Metastatic Pancreatic Carcinoma in the Ovary (tissue), 1 donor: ENCODE data around the gene MRPL42.

GRCh38 chr12:92434723-92435030 lies 268.1 kb upstream of the PLEKHG7 start:
- PRO-cap, result no peak

DNA sequence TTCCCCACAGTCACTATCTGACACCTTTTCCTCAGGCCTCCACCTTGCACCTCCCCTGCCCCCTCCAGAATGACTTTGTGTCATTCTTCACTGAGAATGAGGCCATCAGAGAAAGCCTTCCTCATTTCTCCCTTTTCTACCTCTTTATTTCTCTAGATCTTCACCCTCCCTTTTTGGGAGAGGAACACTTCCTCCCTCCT lies 150.7 kb upstream of the PLEKHG7 start:
- PRO-cap, result no peak

- PRO-cap, result no peak
Observed at GRCh38 chr12:92820410-92820788, 108.7 kb downstream of the EEA1 start.

DNA sequence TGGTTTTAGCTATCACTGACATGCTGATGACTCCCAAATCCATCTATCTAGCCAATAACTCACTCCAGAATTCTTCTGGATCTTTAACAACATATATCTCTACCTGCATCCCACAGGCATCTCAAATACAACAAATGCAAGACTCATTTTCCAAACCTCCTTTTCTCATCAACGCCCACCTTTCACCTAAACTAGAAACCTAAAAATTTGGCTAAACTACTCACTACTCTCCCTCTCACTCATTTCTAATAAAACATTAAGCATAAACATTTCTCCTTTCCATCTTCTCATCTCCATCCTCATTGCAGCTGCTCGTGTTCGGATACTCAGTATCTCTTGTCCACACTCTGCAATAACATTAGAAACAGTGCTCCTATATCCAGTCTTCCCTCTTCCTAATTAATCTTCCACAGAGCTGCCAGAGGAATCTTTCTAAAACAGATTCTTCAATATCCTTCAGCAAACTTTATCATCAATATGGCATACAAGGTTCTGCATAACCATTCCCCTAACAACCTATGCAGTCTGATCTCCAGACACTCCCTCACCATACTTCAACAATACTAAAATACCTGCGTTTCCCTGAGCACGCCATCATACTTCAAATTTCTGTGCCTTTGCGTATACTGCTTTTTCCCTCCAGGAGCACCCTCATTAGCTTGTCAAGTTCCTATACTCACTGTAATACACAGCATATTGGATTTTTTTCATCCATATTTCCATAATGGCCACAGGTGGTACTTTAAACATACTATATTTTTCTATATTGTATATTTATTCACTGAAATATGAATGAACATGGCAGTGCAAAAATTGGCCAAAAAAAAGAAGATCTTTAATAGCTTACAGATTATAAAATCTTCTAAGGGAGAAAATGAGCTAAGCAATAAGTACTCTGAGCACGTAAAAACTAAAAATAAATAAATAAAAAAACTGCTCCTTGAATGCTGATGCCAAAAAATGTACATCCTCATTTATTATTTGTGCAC lies 62.2 kb downstream of the EEA1 start:
- PRO-cap, result no peak

DNA sequence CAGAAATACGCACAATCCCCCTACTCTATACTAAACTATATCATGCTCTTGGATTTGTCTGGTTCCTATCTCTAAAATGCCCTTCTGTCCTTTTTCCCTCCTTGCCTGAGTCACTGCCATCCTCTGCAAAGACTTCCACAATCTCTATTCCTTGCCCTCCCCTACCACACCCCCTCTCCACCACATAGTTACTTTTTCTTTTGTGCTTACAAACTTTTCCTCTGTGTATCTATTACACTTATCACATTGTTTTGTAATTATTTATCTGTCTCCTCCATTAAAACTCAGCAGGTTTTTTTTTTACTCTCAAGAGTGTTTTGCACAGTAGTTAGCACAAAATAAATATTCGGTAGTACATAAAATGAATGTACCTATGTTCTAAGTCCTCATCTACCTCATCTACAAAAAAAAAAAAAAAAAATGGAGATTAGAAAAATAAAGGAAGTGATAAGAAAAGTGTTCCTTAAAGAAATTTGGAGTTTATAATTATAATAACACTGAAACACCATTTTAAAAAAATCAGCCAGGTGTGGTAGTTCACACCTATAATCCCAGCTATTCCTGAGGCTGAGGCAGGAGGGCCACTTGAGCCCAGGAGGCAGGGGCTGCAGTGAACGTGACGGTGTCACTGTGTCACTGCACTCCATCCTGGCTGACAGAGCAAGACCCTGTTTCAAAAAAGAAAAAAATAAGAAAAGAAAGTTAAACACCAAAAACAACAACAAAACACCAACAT lies 5.5 kb downstream of the EEA1 start:
- PRO-cap, result no peak

DNA sequence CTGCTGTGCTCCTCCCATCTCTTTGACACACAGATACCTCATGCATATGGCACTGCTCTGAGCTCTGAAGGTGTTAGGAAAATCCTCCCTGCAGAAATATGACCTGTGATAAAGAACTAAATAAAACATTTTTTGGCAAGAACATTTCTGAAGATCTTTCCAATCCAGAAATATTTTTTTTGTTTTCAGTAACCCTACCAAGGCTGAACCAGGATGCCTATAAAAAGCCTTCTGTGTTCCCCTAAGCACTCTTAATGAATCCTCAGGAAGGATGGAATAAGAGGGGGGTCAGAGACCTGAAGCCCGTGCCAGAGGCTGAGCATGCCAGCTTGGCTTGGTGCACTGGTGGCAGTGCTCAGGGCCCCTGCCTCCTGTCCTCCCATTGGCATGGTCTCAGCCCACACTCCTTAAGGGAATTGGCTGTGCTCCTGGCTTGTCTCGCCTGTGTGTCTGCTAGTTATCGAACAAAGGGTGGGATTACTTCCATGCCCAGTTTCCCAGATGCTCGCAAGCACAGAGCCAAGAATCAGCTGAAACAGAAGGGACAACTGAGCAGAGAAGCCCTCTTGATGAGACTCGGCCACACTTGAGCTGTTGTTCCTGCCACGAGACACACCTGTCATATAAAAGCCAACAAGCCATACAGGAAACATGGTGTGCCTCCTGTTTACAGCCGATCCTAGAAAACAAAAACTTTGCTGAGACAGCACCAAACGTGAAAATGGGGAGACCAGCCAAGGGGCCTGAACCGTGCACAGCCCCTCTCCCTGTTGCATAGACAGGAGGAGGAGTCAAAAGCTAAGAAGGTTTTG lies 132.7 kb upstream of the EEA1 start:
- PRO-cap, result no peak

DNA sequence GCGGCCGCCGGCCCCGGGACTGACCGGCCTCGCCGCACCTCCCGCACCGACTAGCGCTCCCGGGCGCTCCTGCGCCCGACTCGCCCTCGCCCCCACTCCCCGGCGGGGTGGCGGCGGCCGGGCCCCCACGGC lies 291 bp downstream of the NUDT4 start:
- PRO-cap, result no peak

DNA sequence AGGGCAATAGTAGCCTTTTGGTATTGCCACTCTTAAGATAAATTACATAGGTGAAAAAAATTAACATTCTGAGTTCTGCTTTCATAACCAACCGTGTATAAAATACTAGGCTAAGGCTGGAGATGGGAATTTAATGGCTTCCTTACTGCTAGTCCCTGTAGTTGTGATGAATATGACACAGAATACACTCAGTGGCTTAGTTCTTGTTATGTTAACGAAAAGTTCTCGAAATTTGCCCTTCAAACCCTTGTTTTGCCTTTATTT lies 1.5 kb downstream of the NUDT4 start:
- PRO-cap, result unidirectional peak, minus-strand start at position 168 of the sequence

- PRO-cap, result no peak
Observed at GRCh38 chr12:93398699-93399184, 21.0 kb downstream of the NUDT4 start.

- PRO-cap, result no peak
Observed at GRCh38 chr12:93408886-93409875, 31.5 kb downstream of the NUDT4 start.

DNA sequence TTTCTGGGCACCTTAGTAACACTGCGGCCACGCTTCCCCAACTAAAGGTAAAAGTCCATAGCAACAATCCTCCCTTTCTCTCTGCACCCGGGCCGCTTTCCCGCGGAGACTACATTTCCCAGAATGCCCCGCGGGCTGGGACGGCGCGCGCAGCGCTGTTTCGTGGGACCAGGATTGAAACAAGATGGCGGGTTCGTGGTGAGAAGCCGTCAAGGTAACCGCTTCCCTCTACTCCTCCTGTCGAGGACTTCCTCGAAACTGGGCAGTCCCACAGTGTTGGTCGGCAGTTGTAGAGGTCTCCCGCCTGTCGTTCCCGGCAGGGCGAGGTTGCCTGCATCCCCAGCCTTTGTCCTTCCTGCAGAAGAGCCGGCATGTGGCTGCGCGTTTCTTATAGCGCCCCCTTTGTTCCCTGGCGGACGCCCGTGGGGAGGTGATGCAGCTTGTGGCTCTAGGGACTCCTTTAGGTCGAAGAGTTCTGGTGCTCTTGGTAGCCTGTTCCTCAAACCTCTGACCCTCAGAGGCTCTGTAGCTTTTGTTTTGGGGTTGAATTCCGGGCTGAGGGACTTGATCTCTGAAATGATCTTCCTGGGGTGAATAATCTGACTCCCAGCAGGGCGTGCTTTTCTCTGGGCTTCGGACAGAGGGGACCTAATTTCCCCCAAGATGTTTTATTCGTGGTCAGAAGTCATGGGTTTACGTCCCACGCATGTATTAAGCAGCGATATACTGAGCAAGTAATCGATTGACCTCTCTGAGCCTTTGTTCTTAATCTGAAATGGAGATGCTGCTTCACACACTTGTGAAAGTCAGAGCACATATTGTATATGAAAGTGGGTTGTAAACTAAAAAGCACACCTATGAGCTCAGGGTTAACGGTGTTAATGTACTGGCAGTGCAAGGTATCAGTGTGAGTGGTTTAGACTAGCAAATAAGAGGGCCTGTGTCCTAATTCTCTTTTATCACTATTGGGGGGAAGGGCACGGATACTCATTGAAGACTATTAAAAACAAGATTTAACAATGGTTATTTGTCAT lies at the start of gene MRPL42:
MRPL42 (plus strand) TSS at position 174 of the 1,034 bp plus-strand sequence.
- PRO-cap, result unidirectional peak, plus-strand start at position 177 of the sequence

DNA sequence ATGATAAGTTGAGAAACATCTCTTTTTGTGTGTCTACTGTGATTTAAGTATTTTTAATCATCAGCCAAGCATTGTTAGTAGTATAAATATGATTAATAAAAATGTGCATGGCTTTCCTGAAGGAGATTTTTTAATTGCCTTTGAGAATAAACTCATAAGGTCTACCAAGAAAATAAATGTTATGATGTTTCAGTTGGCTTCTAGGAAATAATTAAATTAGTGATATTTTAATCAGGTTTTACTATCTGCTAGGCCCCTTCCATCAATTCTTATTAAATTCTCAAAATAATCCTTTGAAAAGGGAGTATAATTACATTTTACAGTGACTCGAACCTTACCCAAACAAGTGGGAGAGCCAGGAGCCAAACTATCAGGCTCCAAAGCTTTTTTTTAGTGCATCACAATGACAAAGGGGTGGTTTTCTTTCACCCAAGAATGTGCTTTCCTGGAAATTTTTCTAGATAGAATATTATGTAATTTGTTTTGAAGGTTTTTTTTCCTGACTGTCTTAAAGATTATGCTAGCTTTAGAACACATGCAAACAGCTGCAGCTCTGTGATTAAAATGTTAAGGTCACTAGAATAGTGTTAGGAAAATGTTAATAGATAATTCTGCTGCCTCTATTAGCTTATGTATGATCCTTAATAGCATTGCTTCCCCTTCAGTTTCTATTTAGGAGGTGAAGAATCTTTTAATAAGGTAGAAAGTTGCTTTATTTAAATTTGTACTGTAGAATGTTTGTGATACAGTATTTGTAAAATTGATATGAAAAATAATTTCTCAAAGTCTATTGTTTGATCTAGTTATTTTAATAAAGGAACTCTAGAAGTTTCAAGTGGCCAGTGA lies 34.6 kb downstream of the MRPL42 start:
- PRO-cap, result no peak

- PRO-cap, result no peak
Observed at GRCh38 chr12:93518640-93519161, 51.4 kb downstream of the MRPL42 start.

GRCh38 chr12:93566814-93567492 lies 5.5 kb upstream of the SOCS2 start:
- PRO-cap, result no peak

DNA sequence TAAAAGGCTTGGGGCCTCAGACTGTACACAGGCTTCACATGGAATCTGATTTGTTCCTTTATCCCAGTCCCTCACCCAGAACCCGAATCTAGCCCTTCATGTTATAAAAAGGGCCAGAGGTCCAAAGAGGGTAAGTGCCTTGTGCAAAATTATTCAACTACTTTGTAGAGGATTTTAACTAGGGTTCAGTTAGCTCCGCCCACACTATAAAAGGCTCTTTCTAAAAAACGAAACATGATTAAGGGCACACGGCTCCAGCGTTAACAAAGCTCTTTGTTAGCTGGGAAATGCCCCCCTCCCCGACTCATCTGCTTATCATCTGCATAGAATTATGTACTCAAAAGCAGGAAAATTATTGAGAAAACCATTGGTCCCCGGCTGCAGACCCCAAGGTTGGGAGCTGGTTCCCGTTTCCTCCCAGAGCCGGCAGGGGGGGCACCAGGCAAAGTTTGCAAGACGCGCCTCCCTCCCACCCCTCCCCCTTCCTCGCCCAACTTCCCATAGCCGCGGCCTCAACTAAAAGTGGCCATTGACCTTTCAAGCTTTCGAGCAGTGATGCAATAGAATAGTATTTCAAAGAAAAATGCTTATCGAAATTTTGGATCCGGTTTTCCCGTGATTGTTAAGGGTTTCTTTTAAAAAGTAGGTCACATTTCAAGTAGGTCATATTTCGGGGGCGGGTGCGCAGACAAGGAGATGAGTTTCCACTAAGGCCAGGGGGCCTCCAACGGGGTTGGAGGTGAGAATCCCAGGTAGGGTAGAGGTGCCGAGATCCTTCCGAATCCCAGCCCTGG lies 3.0 kb upstream of the SOCS2 start:
- PRO-cap, result no peak

DNA sequence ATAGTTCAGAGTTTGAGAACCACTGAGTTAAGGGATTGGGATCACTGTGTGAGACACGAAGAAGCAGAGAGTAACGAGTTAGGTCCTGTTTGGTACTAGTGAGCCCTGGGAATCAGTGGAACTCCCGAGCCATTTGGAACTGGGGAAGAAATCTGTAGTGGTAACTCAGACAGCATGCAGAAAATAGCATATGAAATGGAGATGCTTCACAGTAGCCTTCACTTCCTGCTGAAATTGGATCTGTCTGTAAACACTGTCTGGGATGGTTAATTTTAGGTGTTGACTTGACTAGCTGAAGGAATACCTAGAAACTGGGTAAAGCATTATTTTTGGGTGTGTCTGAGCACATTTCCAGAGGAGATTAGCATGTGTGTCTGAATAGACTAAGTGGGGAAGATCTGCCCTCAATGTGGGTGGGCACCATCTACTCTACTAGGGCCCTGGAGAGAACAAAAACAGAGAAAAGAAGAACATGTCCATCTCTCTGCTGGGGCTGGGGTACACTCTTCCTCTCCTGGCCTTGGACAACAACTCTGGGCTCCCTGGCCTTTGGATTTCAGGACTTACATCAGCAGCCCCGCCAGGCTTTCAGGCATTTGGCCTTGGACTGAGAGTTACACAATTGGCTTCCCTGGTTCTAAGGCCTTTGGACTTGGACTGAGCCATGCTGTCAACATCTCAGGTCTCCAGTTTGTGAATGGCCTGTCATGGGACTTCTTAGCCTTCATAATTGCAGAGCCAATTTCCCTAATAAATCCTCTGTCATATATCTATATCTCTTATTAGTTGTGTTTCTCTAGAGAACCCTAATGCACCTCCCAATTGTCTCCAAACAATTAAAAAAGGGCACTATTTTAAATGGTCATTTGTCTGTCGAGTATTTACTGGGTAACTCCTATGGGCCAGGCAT lies 14.0 kb upstream of the CRADD start:
- PRO-cap, result no peak

DNA sequence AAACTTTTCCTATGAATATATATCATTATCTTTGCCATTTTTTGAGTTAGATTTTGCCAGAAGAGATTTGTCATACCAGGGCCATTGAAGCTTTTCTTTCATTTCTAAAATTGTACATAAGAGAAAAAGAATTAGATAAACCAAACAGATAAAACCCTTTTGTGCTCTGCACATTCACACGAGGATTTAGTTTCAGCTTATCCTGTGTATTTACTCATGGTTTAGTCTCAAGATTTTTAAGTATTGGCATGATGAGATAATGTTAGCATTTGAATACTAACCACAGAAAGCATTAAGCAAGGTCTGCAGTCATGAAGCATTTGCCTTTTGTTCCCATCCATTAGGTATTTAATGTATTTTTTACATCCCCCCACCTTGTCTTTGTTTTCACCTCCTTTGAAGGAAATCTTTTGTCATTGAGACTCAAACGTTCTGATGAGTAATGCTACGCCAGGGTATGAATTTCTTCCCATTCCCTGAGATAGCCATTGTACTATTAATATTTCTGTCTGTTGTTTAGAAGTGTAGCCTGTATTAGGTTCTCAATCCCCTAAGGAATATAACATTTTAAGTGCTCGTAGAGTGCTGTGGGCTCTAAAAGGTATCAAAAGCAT lies 22.1 kb downstream of the CRADD start:
- PRO-cap, result no peak

DNA sequence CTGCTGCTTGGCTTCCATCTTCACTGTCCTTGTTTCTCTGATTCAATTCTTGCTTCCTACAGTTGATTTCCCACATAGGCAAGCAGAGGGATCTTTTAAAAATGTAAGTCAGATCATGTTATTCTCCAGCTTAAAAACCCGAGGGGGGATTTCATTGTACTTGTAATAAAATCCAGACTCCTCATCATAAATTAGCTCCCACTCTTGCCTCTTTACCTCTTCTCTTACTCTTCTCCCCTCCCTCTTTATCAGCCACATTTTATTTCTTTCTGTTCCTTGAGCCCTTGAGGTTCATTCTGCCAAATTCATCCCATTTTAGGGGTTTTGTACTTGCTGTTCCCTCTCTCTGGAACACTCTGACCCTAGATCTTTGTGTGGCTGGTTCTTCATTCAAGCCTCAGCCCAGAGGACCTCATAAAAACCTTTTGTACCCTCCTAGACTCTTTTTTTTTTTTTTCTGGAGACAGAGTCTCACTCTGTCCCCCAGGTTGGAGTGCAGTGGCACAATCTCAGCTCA lies 34.2 kb downstream of the CRADD start:
- PRO-cap, result no peak

DNA sequence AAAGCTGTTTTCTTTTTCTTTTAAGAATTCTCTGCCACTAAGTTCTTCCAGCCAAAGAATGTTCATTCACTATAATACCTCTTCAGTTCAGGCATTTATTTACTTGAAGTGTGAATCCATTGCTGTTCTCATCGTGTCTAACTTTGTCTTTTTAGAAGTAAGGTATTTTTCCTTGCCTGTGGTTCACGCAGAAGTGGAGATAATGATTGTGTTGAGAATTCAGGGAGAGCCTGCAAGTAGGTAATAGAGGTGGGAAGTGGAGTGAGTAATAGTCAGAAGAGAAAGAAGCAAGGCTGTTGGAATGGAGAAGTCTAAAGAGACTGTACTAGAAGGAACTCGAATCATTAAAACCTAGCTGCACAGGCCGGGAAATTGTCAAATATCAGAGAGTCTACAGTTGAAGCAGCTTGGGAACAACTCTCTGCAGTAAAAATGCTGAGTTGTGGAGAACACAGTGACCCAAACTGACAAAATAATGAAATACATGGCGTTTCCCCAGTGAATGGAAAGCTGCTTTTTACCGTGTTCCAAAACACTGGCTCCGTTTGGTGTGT lies 146.4 kb downstream of the CRADD start:
- PRO-cap, result no peak

GRCh38 chr12:94102051-94102660 lies 46.2 kb upstream of the PLXNC1 start:
- PRO-cap, result no peak